Osteocyte (in vitro differentiated cells): ENCODE measurements around the genes GPRIN2, PTPN20 and GDF10.

DNA sequence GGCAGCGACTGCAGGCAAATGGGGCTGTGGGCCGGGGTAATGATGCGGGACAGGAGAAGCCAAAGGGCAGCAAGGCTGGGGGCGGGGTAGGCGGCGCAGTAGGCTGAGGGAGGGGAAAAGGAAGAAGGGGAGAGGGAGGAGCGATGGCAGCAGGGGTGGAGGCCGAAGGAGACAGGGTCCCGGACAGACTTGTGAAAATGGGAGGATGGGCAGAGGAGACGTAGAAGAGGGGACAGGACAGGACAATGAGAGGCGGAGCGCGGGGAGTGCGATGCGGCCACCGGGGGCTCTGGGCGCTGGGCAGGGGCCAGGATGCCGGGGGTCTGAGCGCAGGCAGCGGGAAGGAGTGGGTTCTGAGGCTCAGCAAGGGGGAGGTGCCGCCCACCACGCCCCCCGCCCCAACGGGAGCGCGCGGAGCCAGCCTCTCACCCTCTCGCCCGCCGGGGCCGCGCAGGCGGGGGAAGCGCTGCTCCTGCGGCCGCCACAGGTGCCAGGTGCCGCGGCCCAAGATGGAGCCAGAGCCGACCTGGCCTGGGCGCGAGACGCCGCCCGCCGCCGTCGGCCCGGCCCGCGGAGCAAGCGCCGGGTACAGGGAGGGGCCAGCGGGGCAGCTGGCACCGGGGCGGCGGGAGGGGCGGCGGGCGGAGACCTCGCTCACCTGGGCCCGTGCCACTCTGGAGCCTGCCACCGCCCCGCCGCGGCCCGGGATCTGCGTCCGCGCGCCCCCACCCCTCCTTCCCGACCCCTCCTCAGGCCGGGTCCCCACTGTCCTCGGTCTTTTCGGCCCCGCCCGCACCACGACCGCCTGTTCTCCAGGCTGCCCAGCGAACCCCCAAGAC lies at the start of gene GPRIN2:
TSS of gene GPRIN2 (minus strand) at position 590 of the 839 bp plus-strand sequence.
- PRO-cap, result no peak

DNA sequence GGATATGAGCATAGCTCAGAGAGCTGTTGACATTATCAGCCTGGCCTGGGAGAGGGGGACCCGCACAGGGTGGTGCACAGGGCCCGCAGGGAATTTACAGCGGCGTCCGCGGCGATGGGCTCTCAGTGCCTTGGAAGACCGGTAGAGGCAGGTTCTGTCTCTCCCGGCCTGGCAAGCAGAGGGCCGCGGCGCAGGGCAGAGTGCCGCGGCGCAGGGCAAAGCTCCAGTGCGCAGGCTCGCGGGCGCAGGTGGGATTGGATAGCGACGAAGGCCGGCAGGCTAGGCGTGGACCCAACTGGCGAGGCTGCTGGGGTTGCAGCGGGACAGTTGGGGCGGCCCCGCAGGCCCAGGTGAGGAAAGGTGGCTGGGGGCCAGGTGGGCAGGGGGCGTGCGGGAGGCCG lies at the start of gene PTPN20:
TSS of gene PTPN20 (plus strand) at position 277 of the 401 bp plus-strand sequence.
- PRO-cap, result no peak

GRCh38 chr10:47023231-47023768 lies 112.1 kb downstream of the PTPN20 start:
- PRO-cap, result no peak

GRCh38 chr10:47298687-47299171 lies 1.3 kb upstream of the GDF10 start:
- PRO-cap, result no peak

DNA sequence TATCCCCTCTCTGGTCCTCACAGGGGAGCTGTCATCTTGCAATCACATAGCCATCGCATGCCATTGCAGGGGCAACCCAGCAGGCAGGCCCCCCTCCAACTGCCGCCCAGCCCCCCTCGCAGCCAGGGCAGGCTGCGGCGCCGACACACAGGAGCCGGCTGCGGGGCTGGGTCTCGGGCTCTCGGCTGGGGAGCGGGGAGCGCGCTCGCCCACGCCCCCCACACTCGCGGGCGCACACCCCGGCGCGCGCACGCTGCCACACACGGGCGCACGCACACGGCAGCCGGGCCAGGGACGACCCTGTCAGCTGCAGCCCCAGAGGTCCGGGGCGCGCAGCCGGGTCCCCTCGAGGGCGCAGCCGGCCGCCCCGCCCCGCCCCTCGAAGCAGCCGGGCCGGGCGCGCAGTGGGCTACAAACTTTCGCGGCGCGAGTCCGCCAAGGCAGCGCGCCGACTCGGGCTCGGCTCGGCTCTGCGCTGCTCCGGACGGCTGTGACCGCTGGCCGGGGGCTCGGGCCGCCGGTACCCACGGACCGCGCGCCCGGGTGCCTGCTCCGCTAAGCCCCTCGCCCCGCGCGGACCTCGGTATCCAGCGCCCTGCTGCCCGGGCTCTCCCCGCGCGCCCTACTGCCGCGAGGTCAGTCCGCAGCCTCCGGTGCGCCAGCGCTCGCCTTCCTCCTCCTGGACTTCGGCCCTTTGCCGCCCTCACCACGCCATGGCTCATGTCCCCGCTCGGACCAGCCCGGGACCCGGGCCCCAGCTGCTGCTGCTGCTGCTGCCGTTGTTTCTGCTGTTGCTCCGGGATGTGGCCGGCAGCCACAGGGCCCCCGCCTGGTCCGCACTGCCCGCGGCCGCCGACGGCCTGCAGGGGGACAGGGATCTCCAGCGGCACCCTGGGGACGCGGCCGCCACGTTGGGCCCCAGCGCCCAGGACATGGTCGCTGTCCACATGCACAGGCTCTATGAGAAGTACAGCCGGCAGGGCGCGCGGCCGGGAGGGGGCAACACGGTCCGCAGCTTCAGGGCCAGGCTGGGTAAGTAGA lies at the start of gene GDF10:
TSS of gene GDF10 (plus strand) at position 259 of the 1,041 bp plus-strand sequence.
- PRO-cap, result no peak

GRCh38 chr10:48367455-48368120 lies 61.1 kb downstream of the MAPK8 start:
- PRO-cap, result no peak

GRCh38 chr10:48625072-48625380 lies 20.2 kb upstream of the ARHGAP22 start:
- PRO-cap, result no peak

- PRO-cap, result no peak
Observed at GRCh38 chr10:48677986-48678414, 6.7 kb upstream of the WDFY4 start.

DNA sequence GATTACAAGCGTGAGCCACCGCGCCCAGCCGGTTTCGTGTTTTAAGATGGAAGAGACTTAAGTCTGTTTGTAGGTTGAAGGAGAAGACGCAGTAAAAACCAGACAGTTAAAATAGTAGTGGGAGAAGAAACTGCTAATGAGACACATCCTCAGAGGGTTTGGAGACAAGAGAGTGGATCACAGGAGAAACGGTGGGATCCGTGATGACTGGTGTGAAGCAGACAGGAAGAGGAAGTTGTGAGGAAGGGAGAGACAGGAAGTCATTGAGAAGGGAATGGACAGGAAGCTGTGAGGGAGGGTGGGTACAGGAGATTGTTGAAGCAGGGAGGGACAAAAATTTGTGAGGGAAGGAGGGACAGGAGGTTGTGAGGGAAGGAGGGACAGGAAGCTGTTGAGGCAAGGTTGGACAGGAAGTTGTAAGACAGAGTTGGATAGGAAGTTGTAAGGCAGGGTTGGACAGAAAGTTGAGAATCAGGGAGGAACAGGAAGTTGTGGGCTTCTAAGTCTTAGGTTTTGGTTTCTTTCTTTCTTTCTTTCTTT lies 115.6 kb downstream of the WDFY4 start:
- PRO-cap, result no peak

DNA sequence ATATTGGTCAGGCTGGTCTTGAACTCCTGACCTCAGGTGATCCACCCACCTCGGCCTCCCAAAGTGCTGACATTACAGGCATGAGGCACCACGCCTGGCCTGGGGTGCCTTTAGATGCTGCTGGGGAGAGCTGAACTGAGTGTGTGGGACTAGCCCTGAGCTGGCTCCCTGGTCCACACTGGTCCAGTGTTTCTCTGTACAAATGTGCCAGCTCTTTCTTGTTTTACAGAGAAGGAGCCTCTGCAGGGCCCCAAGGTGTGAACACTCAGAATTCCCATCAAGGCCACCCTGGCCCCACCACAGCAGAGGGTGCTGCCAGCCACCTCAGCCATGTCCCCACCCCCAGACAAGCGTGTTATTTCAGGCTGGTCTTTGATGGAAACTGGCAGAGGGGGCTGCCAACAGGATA lies 68.4 kb upstream of the LRRC18 start:
- PRO-cap, result no peak

GRCh38 chr10:49139051-49139462 lies 5.2 kb upstream of the FAM170B start:
- PRO-cap, result no peak

GRCh38 chr10:49296249-49297244 lies 2.4 kb upstream of the C10orf71 start:
- PRO-cap, result no peak

DNA sequence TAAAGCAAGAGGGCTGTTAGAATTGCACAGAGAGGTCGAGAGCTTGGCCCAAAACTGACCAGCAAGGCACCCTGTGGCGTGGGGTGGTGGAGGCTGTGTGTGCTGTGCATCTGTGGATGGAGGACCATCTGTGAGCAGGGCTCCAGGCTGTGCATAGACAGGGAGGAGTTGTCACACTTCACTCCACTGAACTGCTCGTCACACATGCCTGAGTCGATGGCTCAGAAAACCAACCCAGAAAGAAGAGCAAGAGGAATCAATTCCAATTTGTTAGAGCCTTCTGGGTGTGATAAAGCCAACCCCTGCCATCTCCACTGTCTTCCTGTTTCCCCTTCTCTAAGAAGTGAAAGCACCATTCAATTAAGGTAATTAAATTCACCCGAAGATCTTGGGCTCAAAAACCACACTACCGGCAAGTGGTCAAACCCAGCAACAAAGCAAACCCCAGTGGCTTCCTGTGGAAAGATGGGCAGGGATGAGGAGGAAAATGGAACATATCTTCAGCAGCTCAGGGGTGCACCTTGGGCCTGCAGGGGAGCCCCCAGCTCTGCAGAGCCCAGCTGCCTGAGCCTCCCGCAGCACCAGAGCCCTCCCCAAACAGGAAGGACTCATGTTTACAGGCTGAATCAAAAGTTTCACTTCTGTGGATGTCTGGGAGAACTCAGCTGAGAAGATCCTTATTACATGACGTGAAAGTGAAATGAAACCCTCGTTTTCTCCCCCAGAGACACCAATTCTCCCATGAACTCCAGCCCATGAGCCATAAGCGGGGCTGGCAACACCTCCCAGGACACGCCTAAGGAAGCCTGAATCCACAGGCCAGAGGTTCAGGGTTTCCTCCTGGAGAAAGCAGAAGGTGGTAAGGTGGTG lies 10.9 kb downstream of the C10orf71 start:
- PRO-cap, result no peak

DNA sequence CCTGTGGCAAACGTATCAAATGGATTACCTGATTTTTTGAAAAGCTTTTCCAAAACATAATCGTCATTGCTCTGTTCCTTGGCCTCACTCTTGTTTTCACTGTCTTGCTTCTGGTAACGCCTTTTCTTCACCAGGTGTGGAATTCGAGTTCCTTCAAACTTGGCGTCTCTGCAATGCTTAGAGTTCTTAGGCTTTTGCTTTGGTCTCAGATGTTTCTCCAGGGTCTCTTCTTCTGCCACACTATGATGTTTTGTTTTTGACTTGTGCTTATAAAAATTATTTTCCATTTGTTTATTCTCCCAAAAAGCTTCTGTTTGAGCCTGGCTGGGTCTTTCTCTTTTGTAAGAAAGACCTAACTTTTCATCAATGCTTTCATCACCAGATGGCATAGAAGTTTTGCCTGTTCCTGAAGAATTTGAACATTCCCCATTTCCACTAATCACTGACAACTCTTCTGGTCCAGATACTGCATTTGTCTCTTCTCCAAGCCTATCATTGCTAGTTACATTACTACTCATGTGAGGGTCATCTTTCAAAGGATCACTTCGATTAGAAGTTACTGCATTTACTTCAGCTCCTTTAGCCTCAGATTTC lies 68.7 kb downstream of the ERCC6 start:
- PRO-cap, result no peak

GRCh38 chr10:50248187-50248615 lies 3.1 kb downstream of the ASAH2 start:
- PRO-cap, result no peak

- PRO-cap, result no peak
Observed at GRCh38 chr10:50393134-50394264, 142.2 kb upstream of the ASAH2 start.

DNA sequence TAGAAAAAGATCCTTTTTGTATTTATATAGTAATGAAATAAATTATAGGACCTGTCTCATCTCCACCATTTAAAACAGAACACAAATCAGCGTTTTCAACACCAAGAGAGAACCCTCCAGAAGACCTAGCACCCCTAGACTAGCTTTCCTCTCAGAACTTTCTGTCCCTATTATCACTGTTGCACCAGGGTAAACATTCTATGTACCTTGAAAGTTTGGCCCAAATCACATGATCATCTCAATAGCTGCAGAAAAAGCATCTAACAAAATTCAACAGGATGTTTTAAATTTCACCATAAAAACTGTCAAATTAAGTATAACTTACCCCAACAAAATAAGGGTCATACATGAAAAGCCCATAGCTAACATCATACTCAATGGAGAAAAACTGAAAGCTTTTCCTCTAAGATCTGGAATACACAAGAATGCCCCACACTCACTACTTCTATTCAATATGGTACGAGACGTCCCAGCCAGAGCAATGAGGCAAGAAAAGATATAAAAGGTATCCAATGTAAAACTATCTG lies 50.9 kb downstream of the SGMS1 start:
- PRO-cap, result no peak

DNA sequence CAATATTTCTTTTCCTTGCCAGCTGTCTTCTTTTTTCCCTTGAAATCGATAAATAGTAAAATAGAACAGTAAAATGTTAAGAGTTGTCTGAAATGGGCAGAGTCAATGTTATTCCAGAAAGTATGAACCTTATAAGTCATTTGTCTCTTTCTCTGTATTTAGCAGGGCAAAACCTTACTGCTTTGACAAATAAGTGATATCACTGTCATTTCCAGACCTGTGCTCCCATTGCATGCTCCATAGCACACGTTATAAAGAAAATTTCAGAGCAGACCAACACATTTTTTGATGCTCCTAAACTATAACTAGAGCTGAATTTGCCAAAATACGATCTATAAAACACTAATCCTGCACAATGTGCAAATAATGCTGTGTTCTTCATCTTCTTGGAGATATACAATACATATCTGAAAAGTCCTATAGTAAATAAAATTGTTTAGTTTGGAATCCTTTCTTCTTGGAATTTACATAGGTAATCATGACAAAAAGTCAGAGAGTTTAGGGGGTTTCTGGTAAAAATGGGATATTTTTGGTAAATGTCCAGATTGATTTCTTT lies 1.1 kb downstream of the A1CF start:
- PRO-cap, result no peak

DNA sequence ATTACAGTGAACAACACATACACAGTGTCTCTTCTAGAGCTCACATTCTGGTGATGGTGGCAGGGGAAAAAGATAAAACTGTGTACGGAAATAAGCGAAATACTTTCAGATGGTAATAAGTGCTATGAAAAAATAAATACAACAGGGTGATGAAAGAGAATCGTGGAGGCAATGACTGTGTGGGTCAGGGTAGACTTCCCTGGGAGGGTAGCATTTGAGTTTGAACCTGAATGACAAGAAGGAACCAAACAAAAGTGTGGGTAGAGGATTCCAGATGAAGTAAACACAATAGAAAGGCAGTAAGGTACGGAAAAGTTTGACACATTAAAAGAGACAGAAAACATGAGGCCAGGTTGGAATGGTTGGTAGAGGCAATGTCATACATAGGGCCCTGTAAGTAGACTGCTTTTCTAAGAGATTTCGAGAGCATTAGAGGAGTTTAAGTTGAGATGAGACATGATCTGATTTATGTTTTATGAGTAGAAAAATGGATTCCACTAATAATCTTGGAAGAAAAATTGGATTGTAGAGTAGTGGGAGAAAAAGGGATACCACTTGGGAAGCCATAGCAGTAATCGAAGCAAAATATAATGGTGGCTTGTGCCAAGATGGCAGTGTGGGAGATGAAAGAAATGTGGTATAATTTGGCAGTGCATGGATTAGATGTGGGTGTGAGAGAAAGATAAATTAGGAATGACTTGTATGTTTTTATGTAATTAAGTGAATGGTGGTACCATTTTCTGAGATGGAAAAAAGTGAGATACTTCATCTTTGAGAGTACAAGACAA lies 92.9 kb downstream of the PRKG1 start:
- PRO-cap, result no peak

DNA sequence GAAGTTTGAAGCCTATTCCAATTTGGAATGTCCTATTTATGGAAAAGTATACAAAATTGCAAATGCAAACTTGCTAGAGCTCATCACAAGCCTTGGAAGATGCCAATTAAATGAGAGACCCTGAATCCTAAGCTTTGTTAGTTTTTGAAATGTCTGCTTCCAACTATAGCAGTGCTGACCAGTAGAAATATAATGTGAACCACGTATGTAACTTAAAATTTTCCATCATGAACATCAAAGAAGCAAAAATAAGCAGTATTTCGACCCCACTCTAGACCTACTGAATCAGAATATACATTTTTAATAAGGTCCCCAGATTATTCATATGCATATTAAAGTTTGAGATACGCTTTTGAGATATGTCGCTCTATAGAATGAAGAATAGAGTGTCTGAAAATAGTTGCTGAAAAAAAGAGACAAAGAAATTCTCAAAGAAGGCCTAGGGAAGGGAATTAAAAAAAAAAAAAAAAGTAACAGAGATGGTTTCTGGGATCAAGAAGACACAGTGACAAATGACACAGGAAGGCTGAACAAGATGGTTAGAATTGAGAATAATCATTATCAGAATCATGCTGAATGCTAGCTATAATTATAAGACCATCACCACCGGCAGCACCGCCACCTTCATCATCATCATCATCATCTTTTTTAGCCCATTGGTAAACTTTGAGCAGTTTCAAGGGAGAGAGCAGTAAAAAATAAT lies 39.6 kb downstream of the CSTF2T start:
- PRO-cap, result no peak